Hair follicular keratinocyte (primary cell): ENCODE results near the gene F10.

- RAMPAGE, long total RNA = no peak
These were observed 79.6 kb downstream of the ING1 start for GRCh38 chr13:110793105-110793550.

GRCh38 chr13:110870491-110870767 is 44.4 kb downstream of the ANKRD10 start:
- RAMPAGE, long total RNA = no peak

DNA sequence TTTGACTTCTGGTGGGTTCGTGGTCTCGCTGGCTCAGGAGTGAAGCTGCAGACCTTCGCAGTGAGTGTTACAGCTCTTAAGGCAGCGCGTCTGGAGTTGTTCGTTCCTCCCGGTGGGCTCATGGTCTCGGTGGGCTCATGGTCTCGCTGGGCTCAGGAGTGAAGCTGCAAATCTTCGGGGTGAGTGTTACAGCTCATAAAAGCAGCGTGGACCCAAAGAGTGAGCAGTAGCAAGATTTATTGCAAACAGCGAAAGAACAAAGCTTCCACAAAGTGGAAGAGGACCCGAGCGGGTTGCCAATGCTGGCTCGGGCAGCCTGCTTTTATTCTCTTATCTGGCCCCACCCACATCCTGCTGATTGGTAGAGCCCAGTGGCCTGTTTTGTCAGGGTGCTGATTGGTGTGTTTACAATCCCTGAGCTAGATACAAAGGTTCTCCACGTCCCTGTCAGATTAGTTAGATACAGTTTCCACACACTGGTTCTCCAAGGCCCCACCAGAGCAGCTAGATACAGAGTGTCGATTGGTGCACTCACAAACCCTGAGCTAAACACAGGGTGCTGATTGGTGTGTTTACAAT is 31.9 kb upstream of the ARHGEF7 start:
- RAMPAGE, long total RNA = no peak

- RAMPAGE, long total RNA = no peak
These were observed 1.1 kb downstream of the ARHGEF7 start for GRCh38 chr13:111116162-111116643.

GRCh38 chr13:111202750-111203252 is 87.7 kb downstream of the ARHGEF7 start:
- RAMPAGE, long total RNA = no peak

DNA sequence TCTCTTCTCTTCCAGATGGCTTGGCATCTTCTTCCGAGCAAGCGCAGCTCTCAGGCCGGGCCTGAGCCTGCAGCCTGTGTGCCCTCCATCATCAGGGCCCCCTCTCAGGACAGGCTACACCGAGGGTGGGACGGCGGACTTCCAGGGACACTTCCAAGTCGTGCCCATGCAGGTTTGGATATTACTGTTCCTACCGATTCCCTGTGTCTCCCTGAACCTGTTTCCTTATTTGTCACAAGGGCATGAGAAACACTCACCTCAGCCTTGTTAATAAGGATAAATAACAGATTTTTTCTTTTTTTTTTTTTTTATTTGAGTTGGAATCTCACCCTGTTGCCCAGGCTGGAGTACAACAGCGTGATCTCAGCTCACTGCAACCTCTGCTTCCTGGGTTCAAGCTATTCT is 28.5 kb downstream of the SOX1 start:
- RAMPAGE, long total RNA = no peak

GRCh38 chr13:112113500-112113846 is 46.5 kb downstream of the SOX1 start:
- RAMPAGE, long total RNA = no peak

- RAMPAGE, long total RNA = no peak
These were observed 133.3 kb upstream of the SPACA7 start for GRCh38 chr13:112242752-112243431.

GRCh38 chr13:112247917-112248875 is 128.0 kb upstream of the SPACA7 start:
- RAMPAGE, long total RNA = no peak

GRCh38 chr13:112562682-112563297 is 25.2 kb downstream of the TUBGCP3 start:
- RAMPAGE, long total RNA = no peak

DNA sequence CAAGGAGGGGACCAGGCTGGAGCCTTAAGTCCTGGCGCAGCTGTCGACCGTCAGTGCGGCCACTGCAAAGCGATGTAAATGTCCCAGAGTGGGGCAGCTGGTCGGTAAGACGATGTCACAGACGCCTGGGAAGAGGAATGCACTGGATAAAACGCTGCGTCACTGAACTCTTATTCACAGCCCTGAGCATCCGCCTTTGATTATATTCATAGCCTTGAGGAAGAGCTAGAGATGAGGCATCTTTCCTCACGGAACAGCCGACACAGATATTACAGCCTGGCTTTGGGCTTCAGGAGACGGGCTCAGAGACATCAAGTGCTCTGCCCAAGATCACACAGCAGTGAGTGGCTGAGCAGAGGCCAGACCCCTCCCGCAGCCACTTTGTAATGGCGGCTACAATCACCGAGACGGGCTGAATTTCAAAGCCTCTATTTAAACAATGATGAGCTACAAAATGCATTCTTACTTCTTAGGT is 17.7 kb upstream of the TUBGCP3 start:
- RAMPAGE, long total RNA = no peak

DNA sequence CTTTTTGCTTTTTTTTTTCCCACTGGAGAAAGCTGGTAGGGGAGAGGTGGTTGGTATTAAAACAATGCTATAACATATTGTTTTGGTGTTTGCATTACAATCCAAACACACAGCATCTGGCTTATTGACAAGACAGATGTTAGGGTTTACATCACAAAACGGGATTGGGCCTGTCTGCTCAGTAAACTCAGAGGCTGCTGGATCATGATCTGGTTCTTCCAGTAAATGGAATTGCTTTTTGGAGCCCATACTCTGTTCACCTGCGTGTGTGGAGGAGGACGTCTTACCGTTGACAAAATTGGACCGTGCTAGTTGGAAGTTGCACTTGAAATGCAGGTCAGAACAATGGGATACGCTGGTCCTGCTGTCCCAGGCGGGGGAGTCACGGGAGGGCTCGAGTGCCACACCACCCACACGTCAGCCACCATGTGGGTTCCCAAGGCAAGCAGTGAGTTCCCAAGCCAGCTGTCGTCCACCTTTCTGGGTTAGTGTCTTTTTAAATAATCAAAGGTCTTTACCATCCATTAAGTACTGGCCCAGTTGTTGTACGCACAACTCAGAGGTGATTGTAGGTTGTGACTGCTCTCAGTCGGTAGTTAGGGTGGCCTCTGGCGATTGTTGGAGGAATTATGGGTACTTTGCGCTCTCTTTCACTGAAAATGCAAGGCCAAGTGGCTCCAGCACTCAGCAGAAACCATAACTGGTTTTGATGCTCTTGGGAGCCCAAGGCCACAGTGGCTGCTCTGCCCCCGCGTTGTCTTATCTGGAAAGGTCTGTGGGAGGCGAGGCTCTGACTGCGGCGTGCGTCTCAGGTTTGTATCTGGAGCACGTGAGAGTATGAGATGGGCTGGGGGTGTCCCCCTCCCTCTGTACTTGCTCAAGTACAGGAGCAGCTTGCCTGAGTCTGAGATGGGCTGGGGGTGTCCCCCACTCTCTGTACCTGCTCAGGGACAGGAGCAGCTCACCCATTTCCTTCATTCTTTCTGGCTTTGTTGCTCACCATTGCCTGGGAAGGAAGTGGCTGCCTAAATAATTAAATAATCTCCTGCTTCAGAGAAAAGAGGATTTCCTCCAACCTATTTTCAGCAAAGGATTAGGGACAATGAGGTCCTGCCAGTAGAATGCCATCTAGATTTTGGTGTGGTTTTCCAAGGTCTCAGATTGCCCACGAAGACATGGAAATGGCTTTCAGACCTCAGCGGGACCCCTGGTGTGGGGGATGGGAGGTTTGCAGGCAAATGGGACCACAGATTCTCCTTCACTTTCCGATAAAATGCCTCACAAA is 14.3 kb downstream of the ATP11A start:
- RAMPAGE, long total RNA = no peak

DNA sequence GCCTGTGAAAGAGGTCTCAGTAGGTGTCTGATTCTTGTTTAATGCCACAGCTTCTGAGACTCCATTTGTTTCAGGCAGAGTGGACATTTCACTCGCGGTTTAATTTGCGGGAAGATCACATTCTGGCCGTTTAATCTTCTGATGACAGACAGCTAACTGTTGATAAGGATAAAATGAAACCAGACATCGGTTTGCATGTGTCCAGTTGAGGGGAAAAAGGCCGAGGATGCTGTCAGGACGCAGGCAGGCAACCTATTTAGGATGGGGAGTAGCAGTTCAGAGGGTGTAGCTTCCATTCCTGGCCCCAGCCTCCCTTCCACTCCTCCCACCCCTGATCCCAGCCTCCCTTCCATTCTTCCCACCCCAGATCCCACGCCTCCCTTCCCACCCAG is 23.7 kb downstream of the ATP11A start:
- RAMPAGE, long total RNA = no peak

DNA sequence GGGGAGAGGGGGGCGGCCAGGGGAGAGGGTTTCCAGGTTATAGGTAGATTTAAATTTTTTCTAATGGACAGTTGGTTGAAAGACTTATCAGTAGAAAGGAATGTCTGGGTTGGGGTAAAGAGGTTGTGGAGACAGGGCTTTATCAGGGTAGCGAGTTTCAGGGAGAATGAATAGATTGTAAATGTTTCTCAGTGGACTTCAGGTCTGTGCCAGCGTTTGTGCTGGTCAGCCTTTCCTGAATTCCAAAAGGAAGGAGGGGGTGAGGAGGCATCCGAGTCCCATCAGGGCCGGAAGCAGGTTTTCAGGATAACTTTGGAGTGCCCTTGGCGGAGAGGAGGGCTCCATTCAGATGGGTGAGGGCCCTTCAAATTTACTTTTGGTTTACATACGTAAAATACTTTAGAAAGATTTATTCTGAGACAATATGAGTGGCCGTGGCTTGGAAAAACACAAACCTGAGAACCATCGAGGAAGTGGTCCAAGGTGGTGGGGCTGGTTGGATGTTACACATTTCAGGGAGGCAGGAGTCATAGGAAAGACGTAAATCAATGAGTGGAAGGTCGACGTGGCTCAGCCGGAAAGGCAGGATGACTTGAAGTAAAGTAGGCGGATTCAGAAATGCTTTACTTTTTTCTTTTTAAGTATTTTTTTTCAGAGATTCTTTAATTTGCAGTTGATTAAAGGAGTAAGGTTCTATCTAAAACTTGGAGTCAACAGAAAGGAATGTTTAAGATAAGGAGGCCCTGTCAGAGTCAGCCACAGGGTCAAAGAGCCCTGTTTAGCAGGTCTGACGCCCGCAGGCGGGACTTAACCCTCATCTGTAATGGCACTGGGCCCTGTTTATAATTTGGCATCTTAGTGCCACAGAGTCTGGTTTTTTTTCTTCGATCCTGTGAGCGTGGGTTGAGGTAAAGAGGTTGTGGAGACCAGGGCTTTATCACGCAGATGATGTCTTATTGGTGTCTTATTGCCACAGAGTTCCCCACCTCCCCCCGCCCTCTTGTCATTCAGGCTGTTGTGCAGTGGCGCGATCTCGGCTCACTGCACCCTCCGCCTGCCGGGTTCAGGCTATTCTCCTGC is 32.8 kb downstream of the ATP11A start:
- RAMPAGE, long total RNA = no peak

DNA sequence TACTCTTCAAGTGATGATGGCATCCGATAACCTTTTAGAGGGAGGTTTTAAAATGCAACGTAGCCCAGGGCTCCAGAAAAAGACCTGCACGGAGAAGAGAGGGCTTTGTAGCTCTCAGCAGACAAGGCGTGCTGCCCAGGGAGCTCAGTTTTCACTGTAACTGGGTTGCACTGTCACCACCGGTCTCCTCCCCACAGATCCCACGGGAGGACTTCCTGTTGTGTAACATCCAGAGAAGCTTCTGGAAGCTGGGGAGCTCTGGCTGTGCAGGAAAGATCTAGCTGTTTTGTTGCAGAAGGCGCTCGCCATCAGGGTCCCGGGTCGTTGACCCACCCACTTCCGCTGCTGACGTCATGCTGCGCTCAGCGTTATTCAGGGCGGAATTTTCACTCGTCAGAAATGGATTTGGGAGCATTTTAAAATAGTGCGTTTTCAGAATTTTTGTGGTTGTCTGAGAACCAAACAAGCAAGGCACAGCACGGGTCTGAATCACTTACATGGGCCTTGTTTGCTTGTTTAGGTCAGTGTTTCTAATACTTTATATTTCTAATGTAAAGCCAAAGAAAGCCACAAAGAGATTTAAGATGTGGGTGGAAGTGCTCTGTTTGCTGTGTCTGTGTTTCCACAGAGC is 50.8 kb downstream of the ATP11A start:
- RAMPAGE, long total RNA = no peak

DNA sequence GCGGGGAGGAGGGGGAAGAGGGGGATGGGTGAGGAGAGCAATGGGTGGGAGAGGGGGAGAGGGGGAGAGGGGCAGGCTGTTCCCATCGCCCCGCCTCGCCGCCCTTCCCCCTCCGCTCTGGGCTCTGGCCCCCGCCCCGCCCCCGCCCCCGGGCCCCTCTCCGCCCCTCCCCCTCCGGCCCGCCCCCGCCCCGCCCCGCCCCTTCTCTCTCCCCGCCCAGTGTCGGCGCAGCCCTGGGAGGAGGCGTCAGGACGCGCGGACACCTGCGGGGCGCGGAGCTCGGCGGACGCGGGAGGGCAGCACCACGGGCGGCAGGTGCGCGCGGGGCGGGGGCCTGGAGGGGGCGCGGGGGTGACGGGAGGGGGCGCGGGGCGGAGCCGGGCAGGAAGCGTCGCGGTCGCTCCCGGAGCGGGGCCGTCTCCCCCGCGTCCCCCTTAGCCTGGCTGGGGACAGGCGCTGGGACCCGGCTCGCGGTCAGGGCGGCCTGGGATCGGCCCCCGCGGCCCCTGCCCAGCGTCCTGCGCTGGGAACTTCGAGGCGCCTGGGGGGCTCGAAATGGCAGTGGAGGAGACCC is 74.8 kb upstream of the MCF2L start:
- RAMPAGE, long total RNA = no peak

DNA sequence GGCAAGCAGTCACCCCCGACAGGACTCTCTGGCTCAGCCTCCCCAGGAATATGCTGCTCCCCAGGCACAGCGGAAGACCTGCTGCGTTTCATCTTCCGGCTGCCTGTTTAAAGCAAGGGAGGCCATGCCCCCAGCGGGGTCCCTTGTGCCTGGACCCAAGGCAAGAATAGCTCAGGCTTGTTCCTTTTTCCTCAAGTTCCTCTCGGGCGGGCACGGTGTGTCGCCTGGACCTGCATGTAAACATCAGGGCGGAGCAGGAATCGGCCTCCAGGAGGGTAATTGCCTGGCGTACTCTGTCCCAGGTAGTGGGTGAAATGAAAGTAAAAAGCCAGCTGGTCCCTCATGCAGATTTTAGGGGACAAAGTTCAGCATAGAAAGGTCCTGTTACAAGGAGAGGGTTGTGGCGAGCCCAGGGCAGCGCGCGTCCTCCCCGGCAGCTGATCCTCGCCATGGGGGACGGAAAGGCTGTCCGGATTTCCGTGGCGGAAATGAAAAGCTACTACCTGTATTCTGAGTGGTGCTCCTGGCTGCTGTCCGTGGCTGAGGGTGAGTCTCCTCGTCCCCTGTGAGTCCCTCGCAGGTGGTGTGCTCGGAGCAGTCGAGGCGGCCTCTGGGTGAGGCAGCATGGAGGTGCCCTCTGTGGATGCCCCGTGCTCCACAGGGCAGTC is 16.1 kb downstream of the MCF2L start:
- RAMPAGE, long total RNA = no peak

DNA sequence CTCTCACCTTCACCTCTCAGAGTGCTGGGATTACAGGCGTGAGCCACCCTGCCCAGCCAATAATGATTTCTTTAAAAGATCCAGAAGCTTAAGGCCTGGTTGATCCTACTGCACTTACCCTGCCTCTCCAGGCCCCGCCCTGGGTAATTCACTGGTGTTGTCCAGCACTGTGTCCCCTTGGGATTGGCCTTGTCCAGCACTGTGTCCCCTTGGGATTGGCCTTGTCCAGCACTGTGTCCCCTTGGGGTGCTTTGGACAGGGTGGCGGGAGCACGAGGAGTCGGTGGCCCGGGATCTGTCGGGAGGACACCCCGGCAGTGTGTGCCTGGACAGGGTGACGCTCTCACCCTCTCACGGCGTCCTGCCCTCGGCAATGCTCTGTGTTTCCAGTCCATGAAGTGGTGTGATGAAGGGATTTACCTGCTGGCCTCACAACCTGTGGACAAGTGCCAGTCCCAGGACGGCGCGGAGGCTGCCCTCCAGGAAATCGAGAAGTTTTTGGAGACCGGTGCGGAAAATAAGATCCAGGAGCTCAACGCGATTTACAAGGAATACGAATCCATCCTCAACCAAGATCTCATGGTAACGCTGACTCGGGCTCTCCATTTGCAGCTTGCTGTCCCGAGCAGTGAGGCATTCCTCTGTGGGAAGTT is 29.9 kb upstream of the F7 start:
- RAMPAGE, long total RNA = no peak

DNA sequence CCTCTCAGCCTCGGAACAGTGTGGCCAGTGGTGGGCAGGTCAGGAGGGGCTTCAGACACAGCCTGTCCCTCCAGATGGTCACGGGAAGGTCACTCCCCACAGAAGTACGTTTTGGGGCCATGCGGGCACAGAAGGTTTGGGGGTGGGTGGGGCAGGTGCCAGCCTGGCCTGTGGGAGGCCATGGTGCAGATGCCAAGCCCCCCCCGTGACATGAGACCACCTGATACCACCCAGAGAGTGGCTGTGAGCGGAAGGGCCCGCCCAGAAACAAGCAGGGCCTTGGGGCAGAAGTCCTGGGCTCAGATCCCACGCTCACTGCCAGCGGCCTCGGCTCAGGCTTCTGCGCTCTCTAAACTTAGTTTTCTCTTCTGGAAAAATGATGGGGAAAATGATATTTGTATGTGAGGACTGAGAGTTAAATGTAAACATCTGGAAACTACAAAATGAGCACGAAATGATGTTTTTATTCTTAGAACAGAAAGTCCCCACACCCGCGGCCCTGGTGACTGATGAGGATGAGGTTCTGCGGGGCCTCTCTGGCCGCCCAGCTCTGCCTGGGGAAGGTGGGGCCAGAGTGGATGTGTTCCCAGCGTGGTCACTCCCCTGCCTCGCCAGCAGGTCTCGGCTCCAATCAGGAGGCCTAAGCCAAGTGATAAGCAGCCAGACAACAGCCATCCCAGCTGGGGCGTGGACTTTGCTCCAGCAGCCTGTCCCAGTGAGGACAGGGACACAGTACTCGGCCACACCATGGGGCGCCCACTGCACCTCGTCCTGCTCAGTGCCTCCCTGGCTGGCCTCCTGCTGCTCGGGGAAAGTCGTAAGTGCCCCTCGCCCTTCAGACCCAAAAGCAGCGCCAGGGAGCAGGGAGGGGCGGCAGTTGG is at the start of gene F10:
Gene F10, plus strand, starts transcription at position 691 of the 881 bp plus-strand sequence.
- RAMPAGE, long total RNA = no peak

DNA sequence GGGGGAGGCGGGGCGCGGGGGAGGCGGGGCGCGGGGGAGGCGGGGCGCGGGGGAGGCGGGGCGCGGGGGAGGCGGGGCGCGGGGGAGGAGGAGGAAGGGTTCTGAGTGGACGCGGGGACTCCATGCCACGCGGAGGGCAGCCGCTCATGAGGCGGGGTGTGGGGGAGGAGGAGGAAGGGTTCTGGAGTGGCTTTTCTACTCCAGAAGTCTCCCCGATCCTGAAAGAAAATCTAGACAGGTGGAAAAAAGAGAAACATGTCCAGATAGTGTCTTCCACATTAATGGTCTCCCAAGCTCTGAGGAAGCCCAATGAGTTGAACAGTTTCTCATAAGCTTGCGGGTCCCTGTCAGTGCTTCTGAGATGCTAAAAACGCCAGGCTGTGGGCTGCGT is 4.1 kb upstream of the PROZ start:
- RAMPAGE, long total RNA = no peak